LNCaP clone FGC (cell line): Measurements from ENCODE around the gene PTHLH.

DNA sequence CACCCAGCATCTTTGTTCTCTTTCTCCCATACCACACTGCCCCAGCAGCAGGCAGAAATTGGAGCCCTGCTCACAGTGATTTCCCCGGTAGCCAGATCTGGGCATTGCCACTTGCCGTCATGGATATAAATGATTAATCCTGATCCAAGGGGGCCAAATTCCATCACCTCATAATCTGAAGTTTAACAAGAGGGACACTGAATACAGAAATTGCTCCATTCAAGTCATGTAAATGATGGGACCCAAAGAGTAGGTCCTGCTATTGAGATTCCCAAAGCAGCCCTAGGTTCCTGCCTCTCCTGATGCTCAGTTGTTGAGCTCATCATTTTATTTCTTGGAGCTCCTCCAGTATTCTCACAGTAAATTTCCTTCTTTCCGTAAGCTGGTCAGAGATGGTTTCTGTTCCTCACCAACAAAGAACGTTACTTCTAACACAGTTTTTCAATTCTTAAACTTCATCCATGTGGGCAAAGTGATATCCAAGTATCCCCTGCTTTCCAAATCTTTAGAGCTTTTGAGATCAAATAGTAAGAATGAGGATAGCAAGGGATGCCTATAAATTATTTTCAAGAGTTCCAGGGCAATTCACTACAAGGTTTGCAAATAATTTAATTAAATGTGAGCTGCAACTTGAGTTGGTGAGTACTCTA lies 11.7 kb downstream of the ITPR2 start:
- RRBS, 2 experiments = no CpG with 5 or more reads among the region's 4 CpGs

GRCh38 chr12:26986649-26987763 lies 27.2 kb downstream of the TM7SF3 start:
- RRBS, 2 experiments = no CpG with 5 or more reads among the region's 4 CpGs

GRCh38 chr12:27245311-27245921 lies 1.3 kb downstream of the STK38L start:
- RRBS, 2 experiments = no CpG with 5 or more reads among the region's 4 CpGs

GRCh38 chr12:27284423-27285150 lies 40.5 kb downstream of the STK38L start:
- RRBS, 2 experiments = no CpG with 5 or more reads among the region's 3 CpGs

GRCh38 chr12:27377813-27379040 lies 45.6 kb downstream of the BMAL2 start:
- RRBS, 2 experiments = no CpG with 5 or more reads among the region's 10 CpGs

DNA sequence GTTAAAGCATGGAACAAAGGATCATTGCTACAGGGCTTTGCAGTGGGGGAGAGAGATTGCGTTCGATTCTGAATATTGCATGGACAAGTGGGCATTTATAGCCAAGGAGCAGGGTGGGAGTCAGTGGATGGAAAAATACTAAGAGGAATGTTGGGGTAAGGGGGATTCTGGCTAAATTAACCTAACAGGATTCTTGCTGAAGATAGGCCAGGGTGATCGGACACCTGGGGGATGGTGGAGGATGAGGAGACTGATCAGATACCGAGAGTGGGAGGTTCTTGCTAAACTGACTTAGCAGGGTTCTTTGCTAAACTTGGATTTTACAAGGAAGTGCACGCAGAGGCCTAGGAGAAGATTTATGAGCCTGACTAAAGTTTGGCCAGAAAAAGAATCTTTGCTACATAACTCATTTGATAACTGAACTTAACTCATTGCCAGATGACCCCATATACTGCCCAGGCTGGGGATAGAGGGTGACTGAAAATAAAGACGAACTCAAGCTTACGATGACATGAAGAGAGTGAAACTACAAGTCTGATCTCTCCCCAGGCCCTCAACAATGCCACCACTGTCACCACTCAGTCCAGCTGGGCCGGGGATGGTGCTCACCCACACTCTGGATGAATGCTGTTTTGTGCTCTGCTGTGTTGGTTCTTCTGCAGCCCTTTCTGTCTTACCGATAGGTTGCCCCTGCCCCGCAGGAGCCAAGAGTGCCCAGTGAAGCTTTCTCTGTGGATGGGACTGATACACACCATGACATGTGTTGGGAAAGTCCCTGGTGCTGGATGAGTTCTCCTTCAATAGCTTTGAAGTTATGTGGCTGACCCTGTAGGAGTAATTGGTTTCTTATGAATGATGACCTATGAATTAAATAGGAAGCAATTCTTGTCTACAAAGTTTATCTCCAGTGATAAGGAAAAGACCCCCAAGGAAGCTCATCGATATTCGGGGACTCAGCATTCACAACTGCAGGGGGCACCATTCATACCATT lies 29.0 kb downstream of the PPFIBP1 start:
- RRBS, 2 experiments = no CpG with 5 or more reads among the region's 12 CpGs

DNA sequence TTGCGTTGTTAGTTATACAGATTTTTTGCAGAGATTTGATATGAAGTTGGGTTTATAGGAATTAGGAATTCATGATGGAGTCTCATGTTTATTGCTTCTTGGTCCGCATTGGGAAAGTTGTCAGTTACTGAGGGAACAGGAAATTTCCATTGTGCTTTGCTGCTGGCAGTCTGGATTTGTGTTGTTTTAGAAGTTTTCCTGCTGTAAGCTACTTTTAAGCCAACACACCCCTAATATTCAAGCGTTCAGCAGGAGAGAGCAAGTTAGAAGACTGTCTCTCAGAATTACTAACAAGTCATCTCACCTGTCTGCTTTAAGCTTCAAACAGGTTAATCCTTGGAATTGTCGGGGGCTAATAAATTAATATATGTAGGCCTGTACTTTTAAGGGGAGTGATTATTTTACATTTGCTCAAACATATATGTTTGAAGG lies 32.5 kb downstream of the PPFIBP1 start:
- RRBS, 2 experiments = no CpG with 5 or more reads among the region's 4 CpGs

- RRBS, 2 experiments = no CpG with 5 or more reads among the region's 7 CpGs
Observed at GRCh38 chr12:27592562-27593068, 68.6 kb downstream of the PPFIBP1 start.

DNA sequence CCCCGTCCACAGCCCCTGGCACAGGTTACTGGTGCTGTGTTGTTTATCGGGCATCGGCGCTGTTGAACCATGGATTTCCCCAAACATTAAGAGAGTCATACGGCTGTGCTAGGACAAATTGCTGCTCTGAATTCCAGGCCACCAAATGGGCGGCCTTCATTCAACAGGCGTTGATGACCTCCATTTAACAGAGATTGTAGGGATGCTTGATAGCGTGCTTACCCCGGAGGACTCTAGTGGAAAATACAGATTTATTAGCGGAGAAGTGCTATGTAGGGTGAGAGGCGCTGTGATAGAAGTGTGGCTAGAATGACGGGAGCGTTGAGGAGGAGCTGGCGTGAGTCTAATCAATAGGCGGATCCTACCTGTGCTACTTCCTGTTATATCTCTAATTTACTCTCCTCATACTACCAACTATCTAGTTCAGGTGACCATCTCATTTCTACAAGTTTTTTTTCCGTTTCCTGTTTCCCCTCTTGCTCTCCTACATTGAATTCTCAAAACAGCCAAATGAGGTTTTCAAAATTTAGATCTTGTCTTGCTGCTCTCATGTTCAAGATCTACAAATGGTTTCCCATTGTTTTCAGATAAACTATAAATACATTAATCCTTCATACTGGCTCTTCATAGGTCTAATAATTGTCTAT lies 719 bp downstream of the MRPS35 start:
- RRBS, 2 experiments = no CpG with 5 or more reads among the region's 16 CpGs

GRCh38 chr12:27802315-27802851 lies 22.3 kb upstream of the MANSC4 start:
- RRBS, 2 experiments = no CpG with 5 or more reads among the region's 4 CpGs

DNA sequence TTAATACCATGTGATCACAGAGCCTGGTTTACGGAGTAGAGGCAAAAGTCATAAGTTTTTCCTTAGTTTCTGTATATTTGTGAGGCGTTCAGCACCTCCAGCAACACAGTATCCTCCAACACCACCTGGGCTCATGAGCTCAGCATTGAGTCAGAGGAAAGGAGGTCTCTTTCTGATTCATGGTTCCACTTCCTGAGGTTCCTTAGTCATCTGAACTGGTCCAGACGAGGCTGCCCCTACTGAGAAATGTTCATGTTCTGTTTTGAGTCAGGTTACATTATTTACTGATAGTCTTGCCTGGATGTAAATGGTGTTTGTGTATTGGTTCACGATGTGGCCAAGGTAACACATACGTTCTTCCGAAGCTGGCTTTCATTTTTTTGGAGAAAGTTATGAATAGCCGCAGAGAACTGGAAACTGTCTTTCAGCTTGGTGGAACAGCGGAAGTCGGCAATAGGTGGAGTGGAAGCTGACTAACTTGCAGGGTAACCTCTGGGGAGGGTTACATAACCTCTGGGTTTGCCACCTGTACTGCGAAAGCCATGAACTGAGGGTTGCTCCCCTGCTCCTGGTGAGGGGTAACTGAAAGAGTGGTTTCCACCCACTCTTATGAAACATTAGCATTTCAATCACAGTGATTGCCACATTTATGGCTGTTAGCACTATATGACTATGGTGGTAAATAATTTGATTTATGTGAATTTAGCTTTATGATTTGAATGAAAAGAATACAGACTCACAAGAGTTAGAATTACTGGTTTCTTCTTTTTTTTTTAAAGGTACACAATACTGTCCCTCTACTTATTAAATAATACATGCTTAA lies 42.2 kb upstream of the MANSC4 start:
- RRBS, 2 experiments = no CpG with 5 or more reads among the region's 10 CpGs

- RRBS, 2 experiments = no CpG with 5 or more reads among the region's 2 CpGs
Observed at GRCh38 chr12:27972559-27973213, at the start of gene PTHLH. Gene PTHLH (minus strand): TSS chr12:27972733.

DNA sequence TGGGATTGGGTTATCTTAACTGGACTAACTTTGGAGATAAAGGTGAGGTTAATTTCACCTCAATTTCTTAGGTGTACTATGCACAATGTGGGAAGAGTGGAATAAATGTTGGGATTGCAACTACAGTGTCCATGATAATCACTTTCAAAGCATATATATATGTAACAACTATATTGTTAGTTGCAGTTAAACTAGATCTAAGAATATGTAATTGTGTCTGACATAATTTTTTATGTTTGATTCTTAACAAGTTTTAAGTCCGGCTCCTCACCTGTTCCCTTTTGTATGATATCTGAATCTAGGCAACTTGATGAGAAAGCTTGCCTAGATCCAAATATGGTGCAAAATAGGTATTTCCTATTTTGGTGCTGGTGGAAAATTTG lies 4.4 kb upstream of the CCDC91 start:
- RRBS, 2 experiments = no CpG with 5 or more reads among the region's 1 CpG

DNA sequence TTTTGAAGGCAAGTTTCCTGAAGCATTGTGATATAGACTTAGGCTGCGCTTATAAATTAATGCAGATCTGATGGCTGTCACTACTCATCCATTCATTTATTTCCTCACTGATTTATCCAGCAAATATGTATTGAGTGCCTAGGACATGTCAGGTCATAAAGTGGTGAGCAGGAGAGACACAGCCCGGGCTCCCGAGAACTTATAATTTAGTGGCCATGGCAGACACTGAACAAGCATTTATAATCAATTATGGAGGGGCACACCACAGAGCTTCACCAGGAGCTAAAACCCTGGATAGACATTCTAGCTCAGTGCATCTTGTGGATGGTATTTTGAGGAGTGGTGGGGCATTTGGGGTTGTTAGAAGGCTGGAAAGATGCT lies 396.9 kb downstream of the CCDC91 start:
- RRBS, 2 experiments = no CpG with 5 or more reads among the region's 3 CpGs

- RRBS, 2 experiments = no CpG with 5 or more reads among the region's 1 CpG
Observed at GRCh38 chr12:29223623-29223868, 74.5 kb downstream of the FAR2 start.

- RRBS, 2 experiments = no CpG with 5 or more reads among the region's 9 CpGs
Observed at GRCh38 chr12:29591113-29591710, 93.7 kb upstream of the OVCH1 start.

- RRBS, 2 experiments = no CpG with 5 or more reads among the region's 12 CpGs
Observed at GRCh38 chr12:29727822-29728417, 55.8 kb downstream of the TMTC1 start.

DNA sequence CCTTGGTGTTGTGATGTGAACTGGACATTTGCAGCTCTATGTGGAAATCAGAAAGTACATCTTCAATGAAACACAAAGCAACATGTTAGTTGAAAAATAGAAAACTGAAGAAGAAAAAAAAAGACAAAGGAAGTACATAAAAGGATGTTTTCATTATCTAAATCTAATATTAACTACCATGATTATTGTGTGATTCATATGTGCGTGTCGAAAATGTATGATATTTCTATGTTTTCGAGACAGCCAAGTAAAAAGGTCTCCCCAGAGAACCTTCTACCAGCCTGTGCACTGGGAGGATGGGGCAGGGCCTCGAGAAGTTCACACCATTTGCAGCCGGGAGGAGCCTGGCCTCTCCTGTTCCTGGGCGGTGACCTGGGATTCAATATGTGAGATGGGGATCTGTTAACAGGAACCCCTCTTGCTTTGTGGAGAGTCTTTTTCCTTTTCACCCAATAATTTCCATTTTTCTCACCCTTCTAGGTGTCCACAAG lies 189.3 kb downstream of the IPO8 start:
- RRBS, 2 experiments = no CpG with 5 or more reads among the region's 6 CpGs

DNA sequence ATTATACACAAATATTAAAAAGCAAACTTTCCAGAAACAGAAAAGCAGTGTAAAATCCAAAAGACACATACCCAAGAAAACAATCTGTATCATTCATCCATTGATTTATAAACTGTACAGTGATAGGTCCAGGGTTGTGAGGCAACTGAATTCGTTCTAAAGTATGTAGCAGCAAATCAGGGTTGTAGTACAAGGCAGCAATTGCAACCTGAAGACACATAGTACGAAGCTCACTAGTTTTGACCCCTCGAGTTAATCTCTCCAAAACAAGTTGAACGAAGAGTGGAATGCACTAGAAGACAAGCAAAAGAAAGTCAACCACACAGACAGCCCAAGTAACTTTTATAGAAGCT lies 56.2 kb downstream of the IPO8 start:
- RRBS, 2 experiments = no CpG with 5 or more reads among the region's 4 CpGs